Transverse colon (tissue), 4 donors: ENCODE data around the genes MYBPC3, SLC39A13 and OR4S1.

DNA sequence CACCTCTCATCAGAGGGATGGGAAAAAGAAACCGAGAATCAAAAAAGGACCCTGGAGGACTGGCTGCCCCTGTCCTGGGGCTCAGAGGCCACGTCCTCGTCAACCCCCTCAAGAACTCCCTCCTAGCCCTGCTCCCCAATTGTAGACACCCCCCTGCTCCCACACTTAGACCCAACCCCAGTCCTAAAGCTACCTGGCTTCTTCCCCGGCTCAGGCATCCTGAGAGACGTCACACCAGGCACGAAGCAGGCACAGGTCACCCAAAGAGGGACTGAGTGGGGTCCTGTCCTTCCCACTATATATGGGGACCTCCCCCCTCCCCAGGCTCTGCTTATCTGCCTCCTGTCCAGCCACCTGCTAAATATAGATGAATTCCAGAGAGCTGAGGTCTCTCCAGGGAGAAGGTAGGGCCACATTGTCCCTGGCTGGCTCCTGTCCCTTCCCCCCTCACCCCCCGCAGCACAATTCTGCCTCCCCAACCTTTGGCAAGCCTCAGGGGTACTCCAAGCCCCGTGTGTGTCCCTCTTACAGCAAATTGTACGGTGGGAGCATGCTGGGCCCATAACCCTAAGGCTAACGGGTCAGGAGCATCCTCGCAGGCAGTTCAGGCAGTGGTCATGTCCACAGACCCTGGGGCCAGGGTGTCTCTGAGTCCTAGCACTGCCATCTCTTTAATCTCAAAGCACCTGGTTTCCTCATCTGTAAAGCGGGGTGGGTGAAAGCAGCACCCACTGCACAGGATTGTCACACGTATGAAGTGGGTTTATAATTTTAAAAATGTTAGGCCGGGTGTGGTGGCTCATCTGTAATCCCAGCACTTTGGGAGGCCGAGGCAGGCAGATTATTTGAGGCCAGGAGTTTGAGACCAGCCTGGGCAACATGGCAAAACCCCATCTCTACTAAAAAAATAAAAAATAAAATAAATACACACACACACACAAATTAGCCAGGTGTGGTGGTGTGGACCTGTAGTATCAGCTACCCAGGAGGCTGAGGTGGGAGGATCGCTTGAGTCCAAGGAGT lies at the start of gene MYBPC3:
Gene MYBPC3, minus strand, starts transcription at position 273 of the 1,023 bp plus-strand sequence.
- PRO-cap = no peak
- RAMPAGE, long total RNA, 4 experiments = no peak in any of the 4 experiments

DNA sequence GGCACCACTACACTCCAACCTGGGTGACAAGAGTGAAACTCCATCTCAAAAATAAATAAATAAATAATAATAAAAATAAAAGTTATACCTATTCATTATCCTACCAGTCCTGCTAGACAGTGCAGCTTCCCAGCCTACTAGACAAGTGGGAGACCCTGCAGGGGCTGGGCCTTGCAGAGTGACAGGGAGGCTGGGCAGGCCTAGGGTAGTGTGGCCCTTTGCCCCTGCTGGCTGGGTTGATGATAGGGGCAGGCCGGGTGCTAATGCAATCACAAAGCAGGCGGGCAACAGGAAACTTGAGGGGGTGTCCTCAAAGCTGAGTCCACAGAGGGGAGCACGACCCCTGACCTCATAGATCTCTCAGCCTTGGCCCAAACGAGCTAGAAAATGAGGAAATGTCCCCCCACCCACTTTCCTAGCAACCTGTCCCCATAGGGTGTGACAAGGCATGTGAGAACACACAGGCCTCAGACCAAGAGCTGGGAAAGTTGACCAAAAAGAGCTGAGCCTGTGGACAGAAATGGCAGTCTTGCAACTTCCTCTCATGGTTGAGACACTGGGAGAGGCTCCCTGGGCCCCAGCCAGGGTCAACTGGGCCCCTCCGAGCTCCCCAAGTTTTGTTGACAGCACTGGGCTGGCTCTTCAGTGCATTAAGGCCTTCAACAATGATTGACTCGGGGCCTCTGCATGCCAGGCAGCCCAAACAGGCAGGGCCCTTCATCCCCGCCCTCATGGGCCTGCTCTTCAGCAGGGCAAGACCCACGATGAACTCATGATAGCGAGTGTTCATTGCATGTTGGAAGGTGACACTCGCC lies 9.6 kb upstream of the SPI1 start:
- PRO-cap = no peak
- RAMPAGE, long total RNA, 4 experiments = no peak in any of the 4 experiments

- PRO-cap = bidirectional peak, plus-strand start at chr11:47408284, minus-strand start at chr11:47408127; bidirectional peak, plus-strand start at chr11:47408611, minus-strand start at chr11:47408341
- RAMPAGE, long total RNA, 4 experiments = start-site peak on the plus strand in 1 of 4 experiments, at chr11:47408586-47408649 at its widest, 20 reads per replicate
These were observed at the start of gene SLC39A13 for GRCh38 chr11:47407669-47408782. TSS of gene SLC39A13 (plus strand) at chr11:47408590.

DNA sequence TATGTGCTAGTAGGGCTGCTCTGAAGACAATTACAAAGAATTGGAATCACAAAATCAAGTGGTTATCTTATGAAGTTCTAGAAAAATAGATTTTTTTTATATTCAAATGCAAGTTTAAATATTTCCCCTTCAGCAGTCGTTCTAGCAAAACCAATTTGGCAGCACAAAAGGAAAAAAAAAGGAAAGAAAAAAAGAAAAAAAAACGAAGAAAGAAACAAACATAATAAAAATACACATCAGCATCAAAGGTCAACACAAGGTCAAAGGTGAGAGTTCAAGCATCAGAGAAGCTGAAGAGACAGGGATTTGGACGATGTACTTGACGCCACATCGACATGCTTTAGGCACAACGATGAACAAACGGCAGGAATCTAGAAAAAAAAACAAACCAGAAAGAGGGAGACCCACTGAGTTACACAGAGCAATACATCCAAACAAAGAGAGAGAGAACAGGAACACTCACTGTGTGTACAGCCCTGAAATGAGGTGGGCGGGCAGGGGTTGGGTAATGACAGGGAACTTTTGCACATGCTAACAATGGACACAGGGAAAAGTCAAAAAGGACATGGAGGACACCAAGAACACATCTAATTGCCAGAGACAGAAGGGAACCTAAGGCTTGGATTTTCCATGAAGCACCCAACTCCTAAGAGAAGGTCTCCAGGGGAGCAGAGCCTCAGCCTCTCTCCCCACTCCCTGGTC lies 19.7 kb upstream of the RAPSN start:
- PRO-cap = no peak
- RAMPAGE, long total RNA, 4 experiments = no peak in any of the 4 experiments

DNA sequence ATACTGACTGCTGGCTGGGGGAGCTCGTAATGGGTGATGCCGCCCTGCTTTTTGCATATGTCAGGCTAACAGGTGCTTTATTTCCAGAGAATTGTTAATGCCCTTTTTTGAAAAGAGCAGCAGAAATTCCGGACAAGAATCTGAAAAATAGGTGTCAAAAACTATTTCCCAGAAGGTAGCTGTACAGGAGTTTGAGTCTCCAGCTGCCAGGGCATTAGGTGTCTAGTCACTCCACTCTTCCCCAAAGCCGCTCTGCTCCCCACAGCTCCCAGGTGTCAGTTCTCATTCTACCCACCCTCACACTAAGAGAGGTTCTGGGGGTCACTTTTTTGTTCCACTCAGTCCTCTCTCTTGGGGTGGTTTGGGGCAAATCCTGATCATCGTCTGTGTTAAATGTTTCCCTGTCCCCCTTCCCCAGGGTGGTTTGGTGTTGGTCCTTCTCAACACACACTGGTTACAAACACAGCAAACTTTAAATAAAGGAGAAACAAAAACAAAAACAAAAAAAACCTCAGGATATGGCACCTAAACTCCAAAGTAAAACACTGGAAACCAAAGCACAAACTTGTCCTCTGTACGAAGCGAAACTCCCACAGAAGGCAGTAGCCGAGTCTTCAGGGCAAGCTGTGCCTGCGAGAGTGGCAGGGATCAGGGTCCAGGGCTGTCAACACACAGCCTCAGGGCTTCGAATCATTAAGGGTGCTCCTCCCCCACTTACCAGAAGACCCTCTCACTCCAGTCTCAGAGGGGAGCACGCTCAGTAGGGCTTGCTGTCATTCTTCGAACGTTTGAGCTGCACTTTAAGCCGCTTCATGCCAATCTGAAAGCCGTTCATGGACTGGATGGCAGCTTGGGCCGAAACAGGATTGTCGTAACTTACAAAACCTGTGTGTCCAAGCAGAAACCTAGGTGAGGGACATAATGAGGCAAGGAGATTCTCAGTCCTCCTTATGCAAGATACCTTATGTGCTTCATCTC lies 22.8 kb upstream of the RAPSN start:
- PRO-cap = no peak
- RAMPAGE, long total RNA, 4 experiments = start-site peak on the minus strand in 1 of 4 experiments, centred at position 380 of the sequence, 24 reads per replicate

GRCh38 chr11:47514683-47515651 lies 38.0 kb downstream of the CELF1 start:
- PRO-cap = no peak
- RAMPAGE, long total RNA, 4 experiments = no peak in any of the 4 experiments

DNA sequence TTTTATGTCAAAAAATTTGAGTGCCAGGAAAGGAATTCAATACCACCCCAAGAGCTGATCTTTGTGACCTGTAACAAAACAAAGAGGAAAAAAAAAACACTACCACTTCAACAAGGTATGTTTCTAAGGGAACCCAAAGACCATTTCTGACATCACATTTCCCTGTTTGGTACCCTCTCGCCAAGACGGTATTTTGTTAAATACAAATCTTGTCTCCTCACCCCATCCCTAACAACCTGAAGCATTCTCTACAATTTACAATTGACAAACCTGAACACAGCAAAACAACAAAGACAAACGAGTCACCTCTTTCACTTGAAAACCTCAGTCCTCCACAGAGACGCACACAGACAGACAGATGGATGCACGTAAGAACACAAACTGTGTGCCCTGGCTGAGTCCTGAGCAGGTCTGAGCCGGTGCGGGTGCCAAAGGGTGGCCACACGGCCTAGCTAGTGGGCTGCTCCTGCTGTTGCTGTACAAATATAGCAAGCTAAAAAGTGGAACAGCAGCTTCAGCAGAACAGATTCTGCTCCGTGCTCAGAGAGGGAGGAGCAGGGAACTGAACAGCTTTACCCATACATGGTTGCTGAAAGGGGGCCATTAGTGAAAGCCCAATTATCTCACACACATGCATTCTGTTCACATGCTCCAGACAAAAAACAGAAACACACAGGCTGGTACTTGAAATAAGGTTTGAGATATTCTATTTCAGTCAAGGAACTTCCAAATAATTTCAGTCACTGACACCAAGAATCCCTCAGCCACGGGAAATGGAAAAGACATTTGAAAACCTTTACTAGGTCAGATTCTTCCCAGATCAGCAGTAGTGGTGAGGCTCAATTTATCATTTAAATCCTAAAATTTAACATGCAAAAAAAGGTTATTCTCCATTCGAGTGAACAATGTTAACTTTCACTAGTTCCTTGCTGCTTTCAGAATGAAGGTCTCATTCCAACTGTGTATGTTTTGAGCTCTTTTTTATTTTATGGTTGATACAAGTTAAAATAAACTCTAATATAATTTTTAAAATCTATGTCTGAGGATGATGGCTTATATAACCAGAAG lies 28.4 kb downstream of the CELF1 start:
- PRO-cap = no peak
- RAMPAGE, long total RNA, 4 experiments = start-site peak on the minus strand in 2 of 4 experiments, centred at positions 396 to 406 of the sequence, 13 to 29 reads per replicate

- PRO-cap = no peak
- RAMPAGE, long total RNA, 4 experiments = start-site peak on the minus strand in 2 of 4 experiments, at chr11:47526018-47526498 at its widest, 8 to 12 reads per replicate
These were observed 26.9 kb downstream of the CELF1 start for GRCh38 chr11:47525970-47526573.

DNA sequence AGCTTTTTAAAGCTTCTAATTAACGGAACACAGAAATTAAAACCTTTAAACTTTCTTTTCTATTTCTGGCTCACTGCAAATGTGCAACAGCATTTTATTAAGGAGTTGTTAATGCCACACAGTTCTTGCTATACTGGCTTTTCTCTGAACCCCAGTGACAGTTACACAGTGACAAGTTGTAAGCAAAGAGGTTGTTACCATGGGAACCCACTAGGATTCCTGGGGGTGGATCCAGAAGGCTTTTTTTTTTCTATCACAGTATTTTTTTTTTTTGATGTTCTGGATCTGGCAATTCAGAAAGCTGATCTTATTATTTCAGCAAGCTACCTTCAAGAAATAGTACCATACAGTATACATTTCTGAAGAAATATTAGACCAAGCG lies 20.1 kb downstream of the CELF1 start:
- PRO-cap = no peak
- RAMPAGE, long total RNA, 4 experiments = no peak in any of the 4 experiments

DNA sequence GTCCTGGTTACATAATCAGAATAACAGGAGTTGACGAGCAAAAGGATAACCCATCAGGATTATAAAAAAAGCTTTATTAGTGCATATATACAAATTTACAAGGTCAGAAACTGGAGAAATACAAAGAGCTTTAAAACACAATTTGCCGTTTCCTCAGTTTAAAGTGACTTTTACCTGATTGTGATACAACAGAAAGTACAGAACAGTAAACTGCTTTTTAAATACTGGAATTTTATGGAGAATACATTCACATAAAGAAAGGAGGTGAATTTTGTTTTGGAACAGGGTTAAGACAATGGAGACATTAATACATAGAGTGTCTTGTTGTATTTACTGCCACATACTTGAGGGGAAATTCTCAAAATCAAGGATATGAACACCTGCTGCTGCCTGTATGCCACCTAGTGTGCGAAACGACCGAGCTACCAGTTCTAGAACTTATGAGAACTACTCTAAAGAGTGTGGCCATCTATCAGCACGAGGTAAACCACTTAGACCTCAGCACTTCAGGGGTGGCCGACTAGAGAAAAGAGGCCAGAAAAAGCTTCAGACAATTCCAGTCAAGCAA lies 1.4 kb upstream of the AGBL2 start:
- PRO-cap = no peak
- RAMPAGE, long total RNA, 4 experiments = no peak in any of the 4 experiments

GRCh38 chr11:47724426-47725146 lies 9.4 kb upstream of the AGBL2 start:
- PRO-cap = no peak
- RAMPAGE, long total RNA, 4 experiments = start-site peak on the minus strand in 2 of 4 experiments, at chr11:47724666-47724697 at its widest, 19 to 45 reads per replicate

- PRO-cap = no peak
- RAMPAGE, long total RNA, 4 experiments = no peak in any of the 4 experiments
These were observed 9.9 kb downstream of the PTPRJ start for GRCh38 chr11:47990321-47990669.

GRCh38 chr11:47991235-47991868 lies 11.0 kb downstream of the PTPRJ start:
- PRO-cap = bidirectional peak, plus-strand start at chr11:47991708, minus-strand start at chr11:47991605
- RAMPAGE, long total RNA, 4 experiments = no peak in any of the 4 experiments

- PRO-cap = no peak
- RAMPAGE, long total RNA, 4 experiments = no peak in any of the 4 experiments
These were observed 27.2 kb downstream of the PTPRJ start for GRCh38 chr11:48007464-48008099.

GRCh38 chr11:48052065-48052606 lies 71.8 kb downstream of the PTPRJ start:
- PRO-cap = no peak
- RAMPAGE, long total RNA, 4 experiments = no peak in any of the 4 experiments

DNA sequence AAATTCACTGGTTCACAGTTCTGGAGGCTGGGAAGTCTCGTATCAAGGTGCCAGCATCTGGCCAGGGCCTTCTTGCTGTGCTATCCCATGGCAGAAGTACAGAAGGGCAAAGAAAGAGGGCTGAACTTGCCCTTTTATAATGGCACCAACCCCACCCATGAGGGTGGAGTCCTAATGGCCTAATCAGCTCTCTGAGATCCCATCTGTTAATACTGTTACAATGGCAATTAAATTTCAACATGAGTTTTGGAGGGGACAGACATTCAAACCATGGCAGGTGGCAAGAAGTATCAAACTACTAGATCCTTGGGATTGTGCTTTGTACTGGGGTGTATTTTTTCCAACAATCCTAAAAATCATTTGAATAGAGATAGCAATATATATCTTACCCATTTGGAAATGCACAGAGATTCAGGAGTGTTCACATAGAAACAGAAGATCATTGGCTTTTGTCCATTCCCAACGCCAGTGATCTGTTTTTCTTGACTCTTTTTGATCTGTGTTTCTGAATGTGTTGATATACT lies 91.9 kb downstream of the PTPRJ start:
- PRO-cap = no peak
- RAMPAGE, long total RNA, 4 experiments = no peak in any of the 4 experiments

DNA sequence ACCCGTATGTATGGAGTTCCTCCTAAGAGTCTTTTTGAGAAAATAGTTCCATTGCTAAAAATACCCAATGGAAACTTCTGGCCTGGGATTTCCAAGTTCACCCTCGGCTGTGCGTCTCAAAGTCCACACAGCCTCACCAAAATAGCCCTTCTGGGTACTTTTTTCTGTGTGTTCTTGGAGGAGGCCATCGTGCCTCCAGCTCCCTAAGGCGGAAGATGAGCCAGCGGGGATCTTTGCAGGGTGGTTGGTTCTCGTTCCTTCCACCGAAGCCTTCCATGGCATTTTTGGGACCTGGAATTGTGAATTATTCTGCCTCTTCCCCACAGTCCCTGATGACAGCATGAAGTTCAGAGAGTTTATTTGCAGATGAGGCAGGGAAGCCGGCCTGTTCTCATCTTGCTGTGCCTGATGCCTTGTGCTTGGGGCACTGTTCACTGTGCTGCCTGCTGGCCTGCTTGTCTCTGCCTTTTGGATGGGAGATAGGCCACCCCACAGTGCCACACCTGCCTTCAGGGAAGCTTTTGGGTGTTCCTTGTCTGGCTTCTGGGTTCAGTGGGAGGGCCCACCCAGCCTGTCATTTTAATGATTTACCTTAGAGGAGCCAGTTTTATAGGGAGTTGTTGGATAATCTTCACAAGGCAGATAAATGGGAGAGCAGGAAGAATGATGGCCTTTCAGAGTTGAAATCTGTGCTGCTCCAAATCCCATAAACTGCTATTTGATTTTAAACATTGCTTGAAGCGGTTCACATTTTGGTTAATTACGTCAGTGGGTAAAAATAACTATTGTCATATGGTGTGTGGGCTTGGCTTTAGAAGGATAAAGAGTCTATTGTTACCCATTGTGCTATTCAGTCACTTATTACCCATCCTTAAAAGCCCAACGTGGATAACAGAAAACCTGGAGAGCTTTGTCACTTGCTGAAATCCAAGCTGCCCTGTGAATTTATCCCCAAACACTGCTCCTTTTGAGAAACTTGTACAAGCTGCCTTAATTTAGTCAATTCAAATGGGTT lies 112.6 kb upstream of the OR4B1 start:
- PRO-cap = unidirectional peak, minus-strand start at position 470 of the sequence
- RAMPAGE, long total RNA, 4 experiments = no peak in any of the 4 experiments

- PRO-cap = no peak
- RAMPAGE, long total RNA, 4 experiments = no peak in any of the 4 experiments
These were observed 111.1 kb upstream of the OR4B1 start for GRCh38 chr11:48105388-48106030.

- PRO-cap = no peak
- RAMPAGE, long total RNA, 4 experiments = start-site peak on the plus strand in 1 of 4 experiments, at chr11:48111808-48112598 at its widest, 28 reads per replicate
These were observed 104.8 kb upstream of the OR4B1 start for GRCh38 chr11:48111705-48112374.

GRCh38 chr11:48306056-48306435 lies at the start of gene OR4S1:
TSS of gene OR4S1 (plus strand) at chr11:48306223.
- PRO-cap = no peak
- RAMPAGE, long total RNA, 4 experiments = no peak in any of the 4 experiments